ENCODE measurements around a stretch of chr3.

GRCh38 chr3:139774461-139774759 lies 96.6 kb upstream of the NMNAT3 start:
- PRO-cap, 2 experiments, result no peak in any of the 2 experiments

DNA sequence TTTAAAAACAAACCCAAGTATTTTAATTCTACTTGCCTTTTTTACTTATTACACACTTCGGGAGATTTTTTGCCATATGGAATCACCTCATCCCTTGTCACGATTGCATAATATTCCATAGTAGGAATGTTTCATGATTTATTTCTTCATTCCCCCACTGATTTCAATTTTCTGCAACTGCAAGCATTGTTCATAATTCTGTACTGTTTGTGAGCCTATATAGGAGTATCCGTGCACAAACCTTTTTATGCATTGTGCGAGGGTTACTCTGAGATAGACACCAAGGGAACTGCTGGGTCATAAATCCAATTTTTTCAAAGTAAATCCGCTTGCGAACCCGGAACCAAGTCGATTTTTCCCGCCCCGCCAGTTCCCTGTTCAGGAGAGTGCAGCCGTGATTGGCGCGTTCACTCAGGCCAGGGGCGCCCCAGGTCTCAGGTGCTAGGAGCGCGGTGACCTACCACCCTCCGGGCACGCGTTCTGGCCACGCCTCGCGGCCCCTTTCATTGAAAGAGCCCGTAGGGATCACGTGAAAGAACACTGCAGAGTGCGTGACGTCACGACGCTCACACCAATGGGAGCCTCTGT lies 375 bp upstream of the SLC25A36 start:
- PRO-cap, 2 experiments, result peak in 2 of 2 experiments; most common minus-strand start position 482 of the sequence (in 1)

- PRO-cap, 2 experiments, result no peak in any of the 2 experiments
Observed at GRCh38 chr3:141274809-141275472, 43.3 kb downstream of the PXYLP1 start.

DNA sequence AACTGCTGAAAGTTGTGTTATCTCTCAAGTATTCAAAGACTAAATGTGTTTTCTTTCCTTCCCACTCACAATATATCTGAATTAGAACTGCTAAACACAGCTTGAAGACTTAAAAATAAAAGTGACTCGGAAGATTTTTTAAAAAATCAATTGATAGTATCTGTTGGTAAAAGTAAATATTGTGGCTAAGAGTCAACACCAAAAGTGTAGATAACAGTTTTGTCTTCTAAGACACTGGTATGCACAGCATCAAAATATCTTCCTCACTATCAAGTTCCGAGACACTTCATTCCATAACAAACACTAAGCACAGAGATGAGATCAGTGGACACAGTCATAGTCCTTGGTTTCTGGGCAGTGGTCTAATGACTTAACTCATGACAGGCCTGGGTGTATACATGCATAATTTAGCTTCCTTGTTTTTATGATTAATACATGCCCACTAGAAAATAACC lies 63.2 kb downstream of the PXYLP1 start:
- PRO-cap, 2 experiments, result no peak in any of the 2 experiments

- PRO-cap, 2 experiments, result no peak in any of the 2 experiments
Observed at GRCh38 chr3:141307345-141308065, 60.8 kb upstream of the ZBTB38 start.

- PRO-cap, 2 experiments, result no peak in any of the 2 experiments
Observed at GRCh38 chr3:141384275-141385057, 16.2 kb downstream of the ZBTB38 start.

GRCh38 chr3:141401872-141401990 lies 33.4 kb downstream of the ZBTB38 start:
- PRO-cap, 2 experiments, result no peak in any of the 2 experiments

DNA sequence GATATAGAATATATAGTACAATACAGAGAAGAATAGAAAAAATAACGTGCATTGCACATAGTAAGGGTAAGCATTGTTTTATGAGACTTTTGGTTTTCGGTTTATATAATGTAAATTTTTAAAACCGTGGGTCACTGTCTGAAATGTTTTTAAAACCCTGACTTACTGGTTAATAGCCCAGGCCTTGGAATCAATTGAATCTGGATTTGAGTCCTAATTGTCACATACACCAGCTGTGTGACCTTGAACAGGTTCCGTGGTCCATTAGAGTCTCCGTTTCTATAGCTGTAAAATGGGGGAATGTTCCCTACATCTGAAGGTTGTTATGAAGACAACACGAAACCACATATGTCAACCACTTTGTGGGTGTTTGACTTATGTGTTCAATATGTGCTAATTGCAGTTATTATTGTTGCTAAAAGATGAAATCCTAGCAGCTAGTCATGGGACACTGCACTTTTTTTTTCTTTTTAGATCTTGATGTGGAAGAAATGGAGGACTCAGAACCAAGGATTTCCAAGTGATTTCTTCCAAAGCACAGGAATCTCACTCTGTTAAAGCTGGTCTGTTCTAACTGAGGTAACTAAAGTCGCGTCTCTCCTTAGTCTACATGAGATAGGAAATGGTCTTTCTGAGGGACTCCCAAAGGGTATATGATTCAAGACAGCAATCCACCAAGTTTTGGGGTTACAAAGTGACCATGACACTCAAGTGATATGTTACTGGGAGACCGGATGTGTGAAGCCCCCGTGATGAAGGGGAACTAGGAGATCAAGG lies 35.3 kb downstream of the ZBTB38 start:
- PRO-cap, 2 experiments, result peak in 2 of 2 experiments; most common minus-strand start position 283 of the sequence (in 2)

GRCh38 chr3:141441109-141441872 lies 45.5 kb upstream of the RASA2 start:
- PRO-cap, 2 experiments, result no peak in any of the 2 experiments

- PRO-cap, 2 experiments, result no peak in any of the 2 experiments
Observed at GRCh38 chr3:141444284-141444635, 42.6 kb upstream of the RASA2 start.

GRCh38 chr3:141505107-141505900 lies 18.5 kb downstream of the RASA2 start:
- PRO-cap, 2 experiments, result no peak in any of the 2 experiments

GRCh38 chr3:141552917-141553725 lies 66.3 kb downstream of the RASA2 start:
- PRO-cap, 2 experiments, result no peak in any of the 2 experiments

- PRO-cap, 2 experiments, result no peak in any of the 2 experiments
Observed at GRCh38 chr3:141600171-141600858, 113.5 kb downstream of the RASA2 start.

GRCh38 chr3:141686615-141687518 lies 51.2 kb upstream of the RNF7 start:
- PRO-cap, 2 experiments, result no peak in any of the 2 experiments

- PRO-cap, 2 experiments, result no peak in any of the 2 experiments
Observed at GRCh38 chr3:141740506-141740879, 2.4 kb downstream of the RNF7 start.

DNA sequence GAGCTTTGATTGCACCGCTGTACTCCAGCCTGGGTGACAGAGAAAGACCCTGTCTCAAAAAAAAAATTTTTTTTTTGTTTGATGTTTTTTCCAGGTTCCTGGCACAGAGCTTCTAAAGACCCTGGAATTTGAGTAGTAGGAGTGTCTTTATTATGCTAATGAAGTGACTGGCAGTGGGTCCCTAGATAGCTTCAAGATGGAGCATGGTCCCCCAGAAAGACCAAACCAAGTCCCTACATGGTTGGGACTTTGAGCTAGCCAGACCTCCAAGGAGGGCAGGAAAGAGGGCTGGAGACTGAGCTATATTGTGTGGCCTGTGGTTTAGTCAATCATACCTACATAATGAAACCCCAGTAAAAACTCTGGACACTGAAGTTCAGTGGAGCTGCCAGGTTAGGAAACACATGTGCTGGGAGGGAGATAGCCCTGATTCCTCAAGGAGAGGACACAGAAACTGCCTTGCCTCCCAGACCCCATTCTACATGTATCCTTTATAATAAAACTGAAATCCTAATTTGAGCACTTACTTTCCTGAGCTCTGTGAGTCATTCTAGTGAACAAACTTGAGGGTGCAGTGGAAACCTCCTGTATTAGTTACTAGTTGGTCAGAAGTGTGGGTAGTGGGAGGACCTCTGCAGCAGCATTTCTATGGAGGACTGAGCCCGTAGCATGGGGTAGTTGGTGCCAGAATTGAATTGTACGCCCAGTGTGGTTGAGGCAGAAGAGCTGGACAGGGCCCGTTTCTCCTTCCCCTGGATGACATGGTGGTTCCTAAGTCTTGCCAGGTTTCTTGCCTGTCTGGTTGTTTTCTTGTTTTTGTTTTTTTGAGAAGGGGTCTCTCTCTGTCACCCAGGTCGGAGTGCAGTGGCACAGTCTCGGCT lies 23.8 kb downstream of the ATP1B3 start:
- PRO-cap, 2 experiments, result no peak in any of the 2 experiments

DNA sequence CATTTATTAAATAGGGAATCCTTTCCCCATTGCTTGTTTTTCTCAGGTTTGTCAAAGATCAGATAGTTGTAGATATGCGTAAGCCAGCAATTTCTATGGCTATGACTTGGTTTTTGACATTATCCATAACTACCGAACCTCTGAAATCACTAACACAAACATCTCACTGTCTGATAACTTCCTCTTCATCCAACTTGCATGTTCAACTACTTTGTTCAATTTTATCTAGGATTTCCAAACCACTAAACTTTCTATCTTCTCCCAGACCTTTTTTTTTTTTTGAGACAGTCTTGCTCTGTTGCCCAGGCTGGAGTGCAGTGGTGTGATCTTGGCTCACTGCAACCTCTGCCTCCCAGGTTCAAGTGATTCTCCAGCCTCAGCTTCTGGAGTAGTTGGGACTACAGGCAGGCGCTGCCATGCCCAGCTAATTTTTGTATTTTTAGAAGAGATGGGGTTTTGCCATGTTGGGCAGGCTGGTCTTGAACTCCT lies 54.2 kb downstream of the XRN1 start:
- PRO-cap, 2 experiments, result no peak in any of the 2 experiments

DNA sequence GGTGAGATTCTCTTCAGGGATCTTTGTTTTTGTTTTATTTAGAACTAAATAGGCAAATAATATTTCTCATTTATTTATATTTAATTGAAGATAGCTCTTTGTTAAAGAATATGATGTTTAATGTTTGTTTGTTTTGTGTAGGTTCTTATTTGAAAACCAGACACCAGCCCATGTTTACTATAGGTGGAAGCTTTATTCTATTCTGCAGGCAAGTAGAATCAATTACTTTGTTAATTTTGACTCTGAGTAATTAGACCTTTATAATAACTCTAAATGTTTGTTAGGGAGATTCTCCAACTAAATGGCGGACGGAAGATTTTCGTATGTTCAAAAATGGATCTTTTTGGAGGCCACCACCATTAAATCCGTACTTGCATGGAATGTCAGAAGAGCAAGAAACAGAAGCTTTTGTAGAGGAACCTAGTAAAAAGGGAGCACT lies 26.8 kb downstream of the U2SURP start:
- PRO-cap, 2 experiments, result no peak in any of the 2 experiments

DNA sequence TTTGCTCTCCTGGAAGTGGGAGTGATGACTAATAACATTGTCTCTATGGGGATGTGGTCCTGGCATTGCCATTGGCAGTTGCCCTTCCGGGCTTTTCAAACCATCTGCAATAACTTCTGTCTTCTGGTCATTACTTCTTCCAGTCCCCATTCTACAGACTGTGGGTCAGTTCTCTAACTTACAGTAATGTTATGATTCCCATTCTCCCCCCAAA lies 15.7 kb downstream of the CHST2 start:
- PRO-cap, 2 experiments, result no peak in any of the 2 experiments

DNA sequence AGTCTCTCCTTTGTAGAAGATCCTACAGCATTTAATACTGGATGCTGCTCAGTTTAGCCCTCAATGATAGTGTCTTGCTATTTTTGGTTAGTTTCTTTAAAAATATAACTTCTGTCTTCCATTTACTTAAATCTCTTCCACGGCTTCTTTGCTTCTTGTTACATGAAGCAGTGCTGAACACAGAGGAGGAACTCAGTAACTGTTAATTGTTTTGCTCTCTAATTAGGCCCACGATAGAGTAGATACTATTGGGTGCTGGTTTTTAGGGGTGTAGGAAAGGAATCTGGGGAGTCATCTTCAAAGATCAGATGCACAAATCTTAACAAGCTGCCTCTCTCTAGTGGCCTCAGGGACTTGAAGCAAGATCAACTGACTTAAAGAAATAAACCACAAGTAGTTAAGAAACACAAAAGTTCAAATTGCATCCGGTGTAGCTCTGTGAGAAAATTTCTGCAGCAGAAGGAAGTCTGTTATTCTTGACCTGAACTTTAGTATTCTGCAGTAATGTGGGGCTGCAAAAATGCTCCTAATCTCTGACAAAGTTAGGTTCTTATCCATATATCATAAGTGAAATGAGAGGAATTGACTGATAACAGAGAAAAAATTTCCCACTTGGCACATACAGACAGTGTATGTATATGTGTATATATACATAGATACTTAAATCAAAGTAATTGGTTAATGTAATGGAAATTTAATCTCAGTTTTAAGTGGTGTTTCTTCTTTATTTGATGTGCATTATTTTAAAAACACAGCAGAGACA lies 51.7 kb downstream of the CHST2 start:
- PRO-cap, 2 experiments, result no peak in any of the 2 experiments

All from Colon Carcinoma Metastatic in the Lung (tissue), 2 donors.